Measurements from ENCODE around the genes COMMD10, LOX and CSNK1G3.

GRCh38 chr5:116084704-116085664 lies at the start of gene COMMD10:
COMMD10 (plus strand) TSS chr5:116085025.
- PRO-cap: bidirectional peak, plus-strand start at chr5:116085035, minus-strand start at chr5:116084898; bidirectional peak, plus-strand start at chr5:116085473, minus-strand start at chr5:116085389

DNA sequence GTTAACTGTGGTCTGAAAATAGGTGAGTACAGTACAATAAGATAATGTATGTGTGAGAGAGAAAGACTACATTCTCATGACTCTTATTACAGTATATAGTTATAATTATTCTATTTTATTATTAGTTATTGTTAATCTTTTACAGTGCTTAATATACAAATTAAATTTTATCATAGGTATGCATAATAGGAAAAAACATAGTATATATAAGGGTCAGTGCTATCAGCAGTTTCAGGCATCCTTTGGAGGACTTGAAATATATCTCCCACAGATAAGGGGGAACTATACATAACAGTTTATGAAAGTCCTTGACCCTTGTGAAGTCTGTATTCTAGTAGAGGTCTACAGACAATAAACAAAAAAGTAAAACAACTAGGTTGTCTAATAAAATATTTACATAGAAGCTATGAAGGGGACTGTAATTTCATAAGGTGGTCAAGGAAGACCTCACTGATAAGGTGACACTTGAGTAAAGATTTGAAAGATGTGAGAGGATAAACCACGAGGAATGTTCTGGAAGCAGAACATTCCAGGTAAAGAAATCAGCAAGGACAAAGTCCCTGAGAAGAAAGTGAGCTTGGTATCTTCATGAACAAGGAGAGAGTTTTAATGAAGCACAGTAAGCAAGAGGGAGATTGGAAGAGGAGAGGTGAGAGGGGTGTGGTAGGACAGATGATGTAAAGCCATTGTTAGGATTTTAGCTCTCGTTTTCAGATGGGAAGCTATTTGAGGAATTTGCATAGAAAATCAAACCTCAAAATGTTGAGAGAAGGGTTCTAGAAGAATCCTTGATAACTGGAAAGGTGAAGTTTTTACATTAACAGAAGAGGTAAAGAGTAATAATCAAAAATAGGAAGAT lies 148.6 kb downstream of the COMMD10 start:
- PRO-cap: no peak

GRCh38 chr5:116236619-116237473 lies 152.0 kb downstream of the COMMD10 start:
- PRO-cap: no peak

- PRO-cap: no peak
These were observed 129.9 kb downstream of the SEMA6A start for GRCh38 chr5:116444569-116445187.

DNA sequence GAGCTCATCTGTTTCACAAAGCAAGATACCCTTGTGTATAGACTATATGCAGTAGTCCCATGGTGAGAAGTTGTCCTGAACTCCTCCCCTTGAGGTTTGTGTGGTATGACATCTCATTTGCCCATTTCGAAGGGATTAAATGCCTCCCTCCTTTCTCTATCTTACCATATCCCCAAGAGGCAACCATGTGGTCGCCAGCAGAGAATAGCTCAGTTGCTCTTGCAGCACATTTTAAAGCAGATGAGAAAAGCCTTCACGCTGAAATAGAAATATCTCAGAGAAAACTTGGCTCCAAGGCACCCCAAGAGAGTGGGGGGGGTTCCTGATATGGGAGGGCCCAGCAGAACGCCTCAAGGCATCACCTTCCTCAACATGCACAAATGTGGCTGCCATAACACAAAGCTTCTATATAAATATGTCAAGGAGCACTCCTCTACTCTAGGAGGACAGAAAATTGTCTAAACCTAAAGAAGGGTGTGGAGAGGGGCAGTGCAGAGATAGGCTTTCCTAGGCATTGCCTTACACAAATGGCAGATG lies 4.5 kb downstream of the SEMA6A start:
- PRO-cap: no peak

- PRO-cap: no peak
These were observed 2.8 kb downstream of the SEMA6A start for GRCh38 chr5:116571741-116572294.

- PRO-cap: no peak
These were observed 601 bp upstream of the SEMA6A start for GRCh38 chr5:116575236-116575612.

- PRO-cap: no peak
These were observed 530.6 kb upstream of the SEMA6A start for GRCh38 chr5:117105318-117105517.

- PRO-cap: no peak
These were observed 84.9 kb upstream of the TNFAIP8 start for GRCh38 chr5:119270691-119271464.

DNA sequence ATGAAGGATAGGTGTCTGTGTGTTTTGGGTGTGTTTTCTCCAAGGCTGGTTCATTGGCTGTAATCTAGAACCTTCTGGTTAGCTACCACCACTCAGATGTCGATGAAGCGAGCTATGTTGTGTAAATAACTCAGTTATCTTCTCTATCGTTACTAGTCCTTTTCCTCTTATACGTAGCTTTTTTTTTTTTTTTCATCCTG lies 2.0 kb downstream of the TNFAIP8 start:
- PRO-cap: no peak

- PRO-cap: no peak
These were observed 5.3 kb downstream of the TNFAIP8 start for GRCh38 chr5:119360977-119361662.

GRCh38 chr5:119779926-119780551 lies 150.7 kb downstream of the FAM170A start:
- PRO-cap: no peak

DNA sequence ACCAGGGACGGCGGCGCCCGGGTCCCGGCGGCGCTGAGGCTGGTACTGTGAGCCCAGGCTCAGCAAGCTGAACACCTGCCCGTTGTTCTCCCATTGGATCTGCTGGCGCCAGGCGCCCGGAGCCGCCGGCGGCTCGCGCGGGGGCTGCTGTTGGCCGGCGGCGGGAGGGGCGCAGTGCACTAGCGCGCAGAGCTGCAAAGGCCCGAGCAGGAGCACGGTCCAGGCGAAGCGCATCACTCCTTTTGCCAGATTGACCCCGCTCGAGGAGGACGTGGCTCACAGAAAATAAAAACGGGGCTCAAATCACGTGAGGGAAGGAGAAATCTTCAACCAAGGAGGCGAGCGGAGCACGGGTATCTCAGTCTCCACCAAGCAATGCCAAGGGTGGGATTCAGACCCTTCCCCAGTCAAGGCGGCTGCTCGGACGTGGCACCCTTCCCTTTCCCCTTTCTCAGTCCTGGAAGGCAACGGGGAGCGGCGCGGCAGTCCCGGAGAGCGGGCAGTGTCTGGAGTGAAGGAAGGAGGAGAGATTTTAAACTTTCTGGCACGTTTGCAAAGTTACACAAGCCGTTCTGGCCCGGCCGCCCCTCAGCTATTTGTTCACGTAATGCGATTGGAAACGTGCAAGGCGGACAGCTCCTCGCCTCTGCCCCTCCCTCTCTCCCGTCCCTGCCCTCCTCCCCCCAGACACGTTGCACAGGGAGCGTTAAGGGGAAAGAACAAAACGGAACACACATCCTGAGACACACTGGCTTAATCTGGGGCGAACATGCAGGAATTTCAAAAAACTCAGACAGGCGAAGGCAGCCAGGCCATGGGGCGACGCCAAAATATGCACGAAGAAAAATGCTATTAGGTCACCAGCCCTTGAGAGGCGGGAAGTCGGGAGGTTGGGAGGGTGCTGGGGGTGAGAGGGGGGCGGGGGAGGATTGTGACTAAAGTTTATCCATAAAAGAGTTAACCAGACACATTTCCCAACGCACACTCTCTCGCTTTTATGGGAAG lies at the start of gene LOX:
Gene LOX (minus strand): TSS at position 508 of the 1,005 bp plus-strand sequence.
- PRO-cap: bidirectional peak, plus-strand start at position 722 of the sequence, minus-strand start at position 534 of the sequence

- PRO-cap: no peak
These were observed 5.2 kb upstream of the ENSG00000250803 start for GRCh38 chr5:122154597-122155353.

GRCh38 chr5:122493569-122493816 lies 181.5 kb downstream of the SNCAIP start:
- PRO-cap: no peak

- PRO-cap: no peak
These were observed 618 bp upstream of the SNX24 start for GRCh38 chr5:122844807-122845183.

DNA sequence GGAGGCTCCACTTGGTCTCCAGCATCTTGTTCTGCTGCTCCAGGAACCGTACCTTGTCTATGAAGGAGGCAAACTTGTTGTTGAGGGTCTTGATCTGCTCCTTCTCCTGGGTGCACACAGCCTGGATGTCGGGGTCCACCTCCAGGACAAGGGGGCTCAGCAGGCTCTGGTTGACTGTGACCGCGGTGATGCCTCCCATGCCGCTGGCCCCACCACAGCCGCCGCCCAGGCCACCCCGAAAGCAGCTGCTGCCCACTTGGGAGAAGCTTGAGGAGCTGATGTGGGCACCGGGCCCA lies 21.3 kb downstream of the CEP120 start:
- PRO-cap: no peak

DNA sequence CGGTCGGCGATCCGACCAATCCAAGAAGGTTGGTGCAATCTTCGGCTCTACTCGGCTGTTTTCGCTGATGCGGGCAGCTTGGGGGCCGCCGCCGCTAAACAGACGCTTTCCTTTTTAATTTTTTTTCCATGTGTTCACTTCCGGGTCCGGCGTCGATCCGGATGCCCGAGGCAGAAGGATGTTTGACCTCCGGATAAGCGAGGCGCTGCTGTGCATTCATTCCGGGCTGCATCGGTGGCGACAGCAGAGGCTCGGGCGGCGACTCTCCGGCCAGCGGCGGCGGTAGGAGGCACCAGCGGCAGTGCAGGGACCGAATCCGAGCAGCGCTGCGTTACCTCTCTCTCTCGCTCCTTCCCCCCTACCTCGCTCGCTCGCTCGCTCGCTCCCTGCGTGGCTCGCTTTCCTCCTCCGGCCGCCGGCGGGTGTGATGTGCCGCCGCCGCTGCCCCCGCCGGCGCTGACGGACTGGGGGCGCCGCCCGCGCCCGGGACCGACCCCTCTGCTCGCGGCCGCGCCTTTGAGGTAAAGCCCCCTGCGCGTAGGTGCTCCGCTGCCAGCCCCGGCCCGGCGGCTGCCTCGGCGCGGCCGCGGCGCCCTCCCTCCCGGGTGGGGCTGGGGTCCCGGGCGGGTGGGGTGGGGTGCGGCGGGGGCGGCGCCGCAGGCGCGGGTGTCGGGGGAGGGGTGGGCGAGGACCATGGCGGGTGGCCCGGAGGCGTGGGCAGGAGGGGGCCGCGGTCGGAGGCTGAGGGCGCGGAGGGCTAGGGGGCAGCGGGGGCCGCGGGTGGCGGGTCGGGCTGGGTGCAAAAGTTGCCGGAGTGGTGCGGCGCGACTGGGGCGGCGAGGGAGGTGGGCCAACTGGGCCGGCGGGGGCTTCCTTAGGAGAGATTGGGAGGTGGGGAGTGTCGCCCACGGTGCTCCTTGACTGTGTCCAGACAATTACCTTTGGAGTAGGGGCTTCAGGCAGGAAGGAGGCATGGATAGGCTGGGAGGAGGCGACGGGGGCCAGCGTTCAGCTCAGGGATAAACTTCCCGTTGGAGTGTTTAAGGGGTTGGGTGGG lies at the start of gene CSNK1G3:
Gene CSNK1G3 (plus strand): TSS at position 128 of the 1,057 bp plus-strand sequence.
- PRO-cap: bidirectional peak, plus-strand start at position 246 of the sequence, minus-strand start outside the sequence; unidirectional peak, minus-strand start at position 929 of the sequence

- PRO-cap: no peak
These were observed 84.5 kb downstream of the ZNF608 start for GRCh38 chr5:124661905-124662420.

GRCh38 chr5:124749080-124749773 lies 2.8 kb upstream of the ZNF608 start:
- PRO-cap: bidirectional peak, plus-strand start at chr5:124749241, minus-strand start at chr5:124749348